M059J (cell line): ENCODE measurements around a stretch of chr11.

DNA sequence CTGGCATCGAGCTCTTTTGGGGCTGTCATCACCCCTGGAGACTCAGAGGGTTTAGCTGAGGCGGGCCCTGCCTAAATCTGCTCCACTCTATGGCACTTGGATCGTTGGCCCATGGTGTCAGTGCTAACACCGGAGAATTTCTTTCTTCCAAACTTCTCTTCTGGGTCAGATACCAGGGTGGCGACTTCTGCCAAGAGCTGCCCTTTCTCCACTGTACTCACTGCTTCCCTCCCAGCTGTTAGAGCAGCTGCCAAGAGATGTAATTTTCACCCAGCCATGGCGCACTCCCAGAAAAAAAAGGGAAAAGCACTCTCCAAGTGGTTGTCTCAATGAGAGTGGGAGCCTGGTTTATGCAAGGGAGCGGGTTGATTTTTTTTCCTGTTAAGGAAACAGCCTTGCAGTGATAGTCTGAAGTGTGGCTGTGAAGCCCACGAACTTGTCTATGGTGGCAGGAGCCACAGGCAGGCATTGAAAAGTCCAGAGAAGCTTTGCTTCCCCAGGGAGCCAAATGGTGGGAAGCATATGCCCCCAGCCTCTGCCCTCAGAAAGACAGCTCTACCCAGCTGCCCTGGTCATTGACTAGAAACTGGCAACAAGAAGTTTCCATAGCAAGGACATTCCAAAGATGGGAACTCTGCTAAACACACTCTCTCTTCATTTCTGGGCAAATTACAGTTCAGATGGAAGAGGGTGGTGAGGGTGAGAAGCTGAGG lies 10.7 kb downstream of the PCSK7 start:
- RAMPAGE, long total RNA = no peak

DNA sequence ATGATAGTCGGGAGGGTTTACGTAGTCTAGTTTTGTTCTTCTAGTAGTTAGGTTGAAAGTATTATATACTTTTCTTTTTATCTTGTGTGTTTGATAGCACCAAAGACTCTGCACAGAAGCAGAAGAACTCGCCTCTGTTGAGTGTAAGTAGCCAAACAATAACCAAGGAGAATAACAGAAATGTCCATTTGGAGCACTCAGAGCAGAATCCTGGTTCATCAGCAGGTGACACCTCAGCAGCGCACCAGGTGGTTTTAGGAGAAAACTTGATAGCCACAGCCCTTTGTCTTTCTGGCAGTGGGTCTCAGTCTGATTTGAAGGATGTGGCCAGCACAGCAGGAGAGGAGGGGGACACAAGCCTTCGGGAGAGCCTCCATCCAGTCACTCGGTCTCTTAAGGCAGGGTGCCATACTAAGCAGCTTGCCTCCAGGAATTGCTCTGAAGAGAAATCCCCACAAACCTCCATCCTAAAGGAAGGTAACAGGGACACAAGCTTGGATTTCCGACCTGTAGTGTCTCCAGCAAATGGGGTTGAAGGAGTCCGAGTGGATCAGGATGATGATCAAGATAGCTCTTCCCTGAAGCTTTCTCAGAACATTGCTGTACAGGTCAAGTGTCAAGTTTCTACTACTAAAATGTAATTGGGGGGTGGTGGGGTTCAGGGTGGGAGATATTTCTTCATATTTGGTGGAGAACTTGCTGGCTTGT lies 6.2 kb downstream of the RNF214 start:
- RAMPAGE, long total RNA = no peak

DNA sequence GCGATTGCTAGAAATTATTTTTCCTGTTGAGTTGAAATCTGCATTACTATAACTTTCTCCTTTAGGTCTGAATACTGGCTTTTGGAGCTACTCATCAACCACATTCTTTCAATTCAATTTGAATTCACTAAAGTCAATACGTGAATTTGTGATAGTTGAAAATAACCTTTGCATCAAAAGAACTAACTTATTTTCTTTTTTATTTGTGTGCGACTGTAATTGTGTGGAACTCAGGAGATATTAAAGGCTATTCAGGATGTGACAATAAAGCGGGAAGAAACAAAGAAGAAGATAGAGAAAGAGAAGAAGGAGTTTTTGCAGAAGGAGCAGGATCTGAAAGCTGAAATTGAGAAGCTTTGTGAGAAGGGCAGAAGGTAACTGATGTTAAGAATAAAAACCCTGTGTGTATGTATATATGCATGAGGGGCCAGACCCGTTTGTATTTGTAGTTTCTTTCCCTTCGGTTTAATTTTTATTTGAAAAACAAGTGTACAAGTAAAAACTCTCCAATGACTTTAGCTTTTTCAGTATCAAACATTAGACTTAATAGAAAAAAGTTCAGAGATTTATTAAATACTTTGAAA lies 14.2 kb downstream of the RNF214 start:
- RAMPAGE, long total RNA = no peak

GRCh38 chr11:117390613-117391305 lies 63.1 kb downstream of the CEP164 start:
- RAMPAGE, long total RNA = no peak

DNA sequence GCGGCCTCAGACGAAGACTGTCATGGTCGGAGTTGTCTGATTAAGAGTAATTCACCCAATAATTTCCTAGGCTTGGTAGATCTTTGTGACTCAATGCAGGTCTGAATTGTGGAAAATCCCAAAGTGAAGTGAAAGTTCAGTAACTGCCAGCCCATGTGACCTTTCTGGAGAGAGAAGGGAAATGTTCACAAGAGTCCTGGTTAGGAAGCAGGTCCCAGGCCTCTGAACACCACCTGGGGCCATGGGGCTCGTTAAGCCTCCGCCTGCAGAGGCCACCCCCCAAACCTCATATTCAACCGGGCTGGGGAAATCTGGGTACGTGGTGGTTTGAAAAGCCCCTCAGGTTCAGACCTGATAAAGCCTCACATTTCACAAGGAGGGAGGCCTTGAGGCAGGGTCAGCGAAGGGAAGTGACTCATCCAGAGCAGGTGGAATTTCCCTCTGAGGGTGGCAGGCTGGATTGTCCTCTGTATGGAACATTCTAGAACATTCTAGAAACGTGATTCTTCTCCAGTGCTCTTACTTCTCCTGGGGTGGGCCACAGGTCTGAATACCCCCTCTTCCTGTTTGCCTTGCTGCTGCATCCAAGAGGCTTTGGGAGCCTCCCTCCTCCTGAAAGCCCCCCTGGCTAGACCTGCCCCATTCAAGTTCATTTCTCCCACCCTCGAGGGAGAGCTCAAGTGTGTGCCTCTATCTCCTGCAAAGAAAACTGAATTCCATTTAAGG lies 6.5 kb downstream of the FXYD2 start:
- RAMPAGE, long total RNA = no peak

GRCh38 chr11:117837326-117838241 lies 13.0 kb upstream of the FXYD2 start:
- RAMPAGE, long total RNA = no peak

DNA sequence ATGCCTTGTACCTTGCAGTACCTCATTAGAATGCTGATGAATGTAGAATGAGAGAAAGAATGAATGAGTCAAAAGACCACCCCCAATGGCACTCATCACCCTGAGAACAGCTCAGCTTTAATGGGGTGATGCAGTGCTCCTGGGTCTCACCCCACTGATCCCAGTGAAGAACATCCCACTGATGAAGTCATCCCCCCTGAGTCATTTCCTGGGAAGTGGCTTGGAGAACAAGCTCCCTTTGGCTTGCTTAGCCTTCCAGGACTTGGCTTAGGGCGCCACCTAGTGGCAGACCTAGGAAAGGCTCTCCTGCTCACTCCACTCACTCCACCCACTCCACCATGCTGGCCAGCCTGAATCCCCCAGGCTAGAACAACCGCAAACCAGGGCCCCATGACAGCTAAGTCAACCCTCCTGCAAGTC lies 17.6 kb upstream of the TMPRSS13 start:
- RAMPAGE, long total RNA = no peak

GRCh38 chr11:117979786-117980215 lies 6.4 kb upstream of the IL10RA start:
- RAMPAGE, long total RNA = no peak

- RAMPAGE, long total RNA = no peak
These were observed 7.5 kb downstream of the IL10RA start for GRCh38 chr11:117993658-117994217.

- RAMPAGE, long total RNA = no peak
These were observed 18.2 kb downstream of the IL10RA start for GRCh38 chr11:118004237-118005000.

DNA sequence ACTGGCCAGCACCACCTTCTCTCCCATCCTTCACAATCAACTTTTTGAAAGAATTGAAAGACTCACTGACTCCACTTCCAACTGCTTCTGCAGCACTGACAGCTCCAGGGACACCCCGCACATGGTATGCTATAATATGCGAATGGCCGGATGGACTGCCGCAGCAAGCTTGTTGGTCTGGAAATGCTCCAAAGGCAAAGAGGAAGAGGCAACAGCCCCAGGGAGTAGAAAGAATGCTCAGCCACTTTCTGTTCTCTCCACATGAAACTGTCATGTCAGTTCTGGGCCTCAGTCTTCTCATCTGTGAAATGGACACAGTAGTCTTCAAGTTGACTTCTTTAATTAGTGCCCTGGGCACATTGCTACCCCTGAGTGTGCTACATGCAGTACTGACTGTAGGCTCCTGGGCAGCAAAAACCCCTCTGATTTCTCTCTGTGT lies 19.9 kb downstream of the IL10RA start:
- RAMPAGE, long total RNA = no peak

- RAMPAGE, long total RNA = no peak
These were observed 23.8 kb downstream of the JAML start for GRCh38 chr11:118200850-118201548.

DNA sequence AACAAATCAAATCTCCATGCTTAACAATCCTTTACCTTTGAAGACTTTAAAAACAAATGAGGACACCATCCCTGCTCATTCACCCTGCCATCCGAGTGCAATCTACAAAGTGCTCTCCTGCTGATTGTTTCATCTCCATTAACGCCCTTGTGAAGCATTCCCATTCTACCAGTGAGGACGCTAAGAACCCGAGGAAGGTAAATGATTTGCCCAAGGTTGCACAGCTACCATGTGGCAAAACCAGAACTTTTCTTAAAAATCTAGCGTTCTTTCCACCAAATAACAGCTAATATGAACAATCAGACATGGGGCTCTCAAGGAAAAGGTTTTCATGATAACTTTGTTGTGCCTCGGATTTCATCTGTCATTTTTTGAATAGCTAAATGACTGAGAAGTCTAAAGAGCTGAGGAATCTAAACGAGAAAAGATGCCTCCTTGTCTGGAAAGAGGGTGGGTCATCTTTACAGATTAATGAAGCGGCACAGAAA lies 745 bp upstream of the MPZL2 start:
- RAMPAGE, long total RNA = no peak

DNA sequence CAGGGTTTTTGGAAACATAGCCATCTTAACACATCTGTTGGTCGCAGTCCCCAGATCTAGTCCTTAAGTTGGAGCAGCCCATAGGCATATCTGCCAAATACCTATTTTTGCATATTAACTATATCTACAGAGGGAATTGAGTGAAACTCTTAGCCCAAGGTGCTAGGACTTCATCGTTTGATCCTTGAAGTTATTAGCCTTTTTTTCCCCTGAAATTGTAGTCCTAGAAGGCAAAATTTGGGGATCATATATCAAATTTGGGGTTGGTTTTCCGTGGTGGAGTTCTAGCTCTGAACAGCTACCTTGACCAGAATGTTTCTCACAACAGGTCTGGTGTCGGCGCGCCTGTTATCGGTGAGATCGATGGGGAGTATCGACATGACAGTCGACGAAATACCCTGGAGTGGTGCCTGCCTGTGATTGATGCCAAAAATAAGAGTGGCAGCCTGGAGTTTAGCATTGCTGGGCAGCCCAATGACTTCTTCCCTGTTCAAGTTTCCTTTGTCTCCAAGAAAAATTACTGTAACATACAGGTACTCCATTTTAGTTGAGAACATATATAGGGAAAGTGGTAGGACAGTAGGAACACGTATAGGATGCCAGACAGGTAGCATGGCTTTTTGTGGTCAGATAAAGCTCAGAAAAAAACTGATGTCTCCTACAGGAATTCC lies 9.9 kb upstream of the PHLDB1 start:
- RAMPAGE, long total RNA = no peak

DNA sequence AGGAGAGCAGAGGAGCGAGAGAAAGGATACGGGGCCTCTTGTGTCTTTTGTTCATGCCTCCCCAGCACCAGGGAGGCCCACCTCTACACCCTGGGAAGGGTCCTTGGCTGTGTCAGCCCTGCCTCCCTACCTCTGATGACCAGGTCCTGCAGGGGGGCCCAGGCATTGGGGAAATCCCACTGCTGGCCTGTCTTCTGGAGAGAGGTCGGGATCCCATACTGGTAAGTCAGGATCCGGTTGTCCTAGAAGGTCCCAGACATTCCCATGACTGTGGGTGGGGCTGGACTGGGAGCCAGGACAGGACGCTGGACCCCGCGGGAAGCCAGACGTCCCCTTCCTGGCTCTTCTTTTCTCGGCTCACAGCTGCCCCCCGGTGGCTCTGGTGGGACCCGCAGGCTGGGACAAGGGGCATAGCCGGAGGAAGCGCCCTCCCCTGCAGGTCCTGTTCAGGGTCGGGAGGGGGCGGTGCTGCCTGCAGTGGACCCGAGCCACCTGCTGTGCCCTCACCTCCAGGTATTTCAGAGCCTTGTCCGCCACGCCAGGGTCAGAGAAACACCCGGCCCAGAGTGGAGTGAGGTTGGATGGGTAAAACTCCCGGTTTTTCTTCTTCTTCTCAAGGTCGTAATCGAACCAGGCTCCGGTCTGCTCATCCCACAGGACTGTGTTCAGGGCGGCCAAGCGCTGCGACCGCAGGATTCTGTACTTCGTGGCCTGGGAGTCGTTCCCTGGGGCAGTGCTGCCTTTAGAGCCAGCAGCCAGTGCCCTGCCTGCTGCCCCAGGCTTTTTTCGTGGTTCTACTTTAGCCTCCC lies 20.0 kb downstream of the TREH start:
- RAMPAGE, long total RNA = no peak

GRCh38 chr11:118678848-118679470 lies 491 bp downstream of the TREH start:
- RAMPAGE, long total RNA = no peak

DNA sequence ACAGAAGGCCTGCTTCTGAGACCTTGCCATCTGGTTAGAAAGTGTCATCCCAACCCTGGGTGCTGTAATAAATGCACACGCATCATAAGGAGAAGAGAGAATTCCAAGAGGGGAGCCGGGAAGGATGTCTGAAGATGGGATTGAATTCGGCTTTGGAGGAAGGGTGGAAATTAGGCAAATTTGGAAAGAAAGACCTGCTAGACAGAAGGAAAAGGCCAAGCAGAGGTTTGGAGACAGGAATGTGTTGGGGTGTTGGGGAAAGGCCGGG lies 6.6 kb downstream of the CXCR5 start:
- RAMPAGE, long total RNA = no peak

GRCh38 chr11:118897065-118897455 lies 13.4 kb downstream of the CXCR5 start:
- RAMPAGE, long total RNA = no peak

GRCh38 chr11:118906234-118906667 lies 19.5 kb downstream of the BCL9L start:
- RAMPAGE, long total RNA = no peak

DNA sequence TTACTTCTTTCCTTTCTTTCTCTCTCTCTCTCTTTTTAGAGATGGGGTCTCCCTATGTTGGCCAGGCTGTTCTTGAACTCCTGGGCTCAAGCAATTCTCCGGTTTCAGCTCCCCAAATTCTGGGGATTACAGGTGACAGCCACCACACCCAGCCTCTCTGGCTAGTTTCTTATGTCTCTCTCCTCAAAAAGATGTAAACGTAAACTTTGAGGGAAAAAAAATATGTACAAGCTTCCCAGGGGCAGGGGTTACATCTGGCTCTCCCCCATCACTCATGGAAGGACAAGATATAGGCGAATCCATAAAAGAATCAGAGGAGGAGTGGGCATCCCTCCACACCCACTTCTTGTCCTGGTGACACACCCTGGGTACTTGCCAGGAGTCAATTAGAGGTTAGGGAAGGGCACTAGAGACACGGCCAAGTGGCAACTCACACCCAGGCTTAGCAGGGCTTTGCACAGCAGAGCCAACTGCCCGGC lies 19.0 kb downstream of the BCL9L start:
- RAMPAGE, long total RNA = no peak